Spinal cord (tissue), 3 donors: ENCODE results near the genes MYOCOS, SLC9C2 and TEX50.

DNA sequence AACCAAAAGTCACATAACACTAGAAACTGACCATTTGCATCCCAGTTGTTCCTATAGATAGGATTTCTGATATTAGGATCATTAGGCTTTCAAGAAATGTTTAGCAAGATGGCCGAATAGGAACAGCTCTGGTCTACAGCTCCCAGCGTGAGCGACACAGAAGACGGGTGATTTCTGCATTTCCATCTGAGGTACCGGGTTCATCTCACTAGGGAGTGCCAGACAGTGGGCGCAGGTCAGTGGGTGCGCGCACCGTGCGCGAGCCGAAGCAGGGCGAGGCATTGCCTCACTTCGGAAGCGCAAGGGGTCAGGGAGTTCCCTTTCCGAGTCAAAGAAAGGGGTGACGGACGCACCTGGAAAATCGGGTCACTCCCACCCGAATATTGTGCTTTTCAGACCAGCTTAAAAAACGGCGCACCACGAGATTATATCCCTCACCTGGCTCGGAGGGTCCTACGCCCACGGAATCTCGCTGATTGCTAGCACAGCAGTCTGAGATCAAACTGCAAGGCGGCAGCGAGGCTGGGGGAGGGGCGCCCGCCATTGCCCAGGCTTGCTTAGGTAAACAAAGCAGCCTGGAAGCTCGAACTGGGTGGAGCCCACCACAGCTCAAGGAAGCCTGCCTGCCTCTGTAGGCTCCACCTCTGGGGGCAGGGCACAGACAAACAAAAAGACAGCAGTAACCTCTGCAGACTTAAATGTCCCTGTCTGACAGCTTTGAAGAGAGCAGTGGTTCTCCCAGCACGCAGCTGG is 59.7 kb downstream of the FMO4 start:
- PRO-cap = no peak
- RAMPAGE, long total RNA = no peak

DNA sequence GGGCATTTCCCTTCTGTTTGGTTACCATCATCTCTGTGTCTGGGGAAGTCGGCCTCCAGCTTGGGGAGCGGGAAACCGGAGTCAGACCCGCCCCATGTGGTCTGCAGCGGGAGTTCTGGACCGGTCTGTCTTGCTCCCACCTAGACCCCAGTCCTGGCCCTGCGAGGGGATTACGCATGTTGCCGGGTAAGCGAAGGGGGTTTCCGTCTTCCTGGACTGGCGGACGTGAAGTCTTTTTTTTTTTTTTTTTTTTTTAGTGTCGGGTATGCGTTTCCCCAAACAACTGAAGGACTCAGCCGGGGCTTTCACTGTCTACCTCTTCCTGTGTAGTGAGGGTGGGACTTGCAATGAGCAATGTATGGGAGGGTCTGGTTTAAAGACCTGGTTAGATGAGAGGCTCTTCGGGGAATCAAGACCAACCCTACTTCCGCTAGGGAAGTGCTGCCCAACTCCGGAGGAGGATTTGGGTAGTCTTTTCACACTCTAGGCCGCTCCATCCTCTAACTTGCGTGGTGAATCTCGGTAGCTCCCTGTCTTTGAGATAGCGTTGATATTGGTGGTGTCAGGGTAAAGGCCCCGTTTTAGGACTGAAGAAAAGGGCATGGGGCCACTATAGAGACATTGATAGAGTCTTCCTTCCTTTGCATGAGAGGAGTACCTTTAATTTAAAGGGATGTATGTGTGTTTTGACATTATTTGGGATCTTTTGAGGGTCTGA is 704 bp downstream of the PRRC2C start:
- PRO-cap = no peak
- RAMPAGE, long total RNA = no peak

GRCh38 chr1:171540924-171541766 is 55.8 kb downstream of the PRRC2C start:
- PRO-cap = no peak
- RAMPAGE, long total RNA = no peak

DNA sequence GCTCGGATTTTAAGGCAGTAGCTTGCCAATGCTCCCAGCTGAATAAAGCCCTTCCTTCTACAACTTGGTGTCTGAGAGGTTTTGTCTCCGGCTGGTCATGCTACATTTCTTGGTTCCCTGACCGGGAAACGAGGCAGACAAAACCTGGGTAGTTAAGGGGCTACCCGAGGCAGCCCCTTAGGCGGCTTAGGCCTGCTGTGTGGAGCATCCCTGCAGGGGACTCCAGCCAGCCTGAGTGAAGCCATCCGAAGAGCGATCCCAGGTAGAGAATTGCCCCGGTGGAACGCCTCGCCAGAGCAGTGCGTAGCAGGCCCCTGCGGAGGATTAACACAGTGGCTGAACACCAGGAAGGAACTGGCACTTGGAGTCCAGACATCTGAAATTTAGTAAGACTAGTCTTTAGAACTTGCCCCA is 21.2 kb upstream of the MYOCOS start:
- PRO-cap = no peak
- RAMPAGE, long total RNA = no peak

- PRO-cap = no peak
- RAMPAGE, long total RNA = no peak
Measured at GRCh38 chr1:171622076-171622487, at the start of gene MYOCOS. MYOCOS (plus strand) TSS chr1:171622243.

- PRO-cap = no peak
- RAMPAGE, long total RNA = no peak
Measured at GRCh38 chr1:171762199-171762682, 19.2 kb upstream of the METTL13 start.

GRCh38 chr1:171817819-171818046 is 23.6 kb upstream of the DNM3 start:
- PRO-cap = no peak
- RAMPAGE, long total RNA = no peak

GRCh38 chr1:172040454-172041120 is 199.3 kb downstream of the DNM3 start:
- PRO-cap = no peak
- RAMPAGE, long total RNA = no peak

- PRO-cap = no peak
- RAMPAGE, long total RNA = no peak
Measured at GRCh38 chr1:172125486-172125685, 284.1 kb downstream of the DNM3 start.

DNA sequence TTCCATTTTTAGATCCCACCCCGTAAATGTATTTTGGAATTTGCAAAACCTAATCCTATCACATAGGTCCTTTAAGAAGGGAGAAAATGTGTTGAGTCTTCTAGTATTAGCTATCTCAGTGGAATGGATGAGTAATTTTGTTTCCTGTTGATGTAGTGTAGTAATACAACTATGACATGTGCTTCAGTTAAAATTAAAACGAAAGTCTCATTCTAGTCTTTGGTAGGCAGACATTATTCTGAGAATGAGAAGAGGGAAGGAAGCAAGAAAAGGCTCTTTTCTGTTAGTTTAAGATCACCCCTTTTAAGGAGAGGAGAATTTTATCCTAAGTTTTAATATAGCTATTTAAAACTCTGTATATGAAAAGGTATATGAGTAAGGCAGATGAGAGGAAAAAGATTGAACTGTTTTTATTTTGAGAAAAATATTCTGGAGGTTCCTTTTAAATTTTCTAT is 265.8 kb upstream of the C1orf105 start:
- PRO-cap = no peak
- RAMPAGE, long total RNA = no peak

DNA sequence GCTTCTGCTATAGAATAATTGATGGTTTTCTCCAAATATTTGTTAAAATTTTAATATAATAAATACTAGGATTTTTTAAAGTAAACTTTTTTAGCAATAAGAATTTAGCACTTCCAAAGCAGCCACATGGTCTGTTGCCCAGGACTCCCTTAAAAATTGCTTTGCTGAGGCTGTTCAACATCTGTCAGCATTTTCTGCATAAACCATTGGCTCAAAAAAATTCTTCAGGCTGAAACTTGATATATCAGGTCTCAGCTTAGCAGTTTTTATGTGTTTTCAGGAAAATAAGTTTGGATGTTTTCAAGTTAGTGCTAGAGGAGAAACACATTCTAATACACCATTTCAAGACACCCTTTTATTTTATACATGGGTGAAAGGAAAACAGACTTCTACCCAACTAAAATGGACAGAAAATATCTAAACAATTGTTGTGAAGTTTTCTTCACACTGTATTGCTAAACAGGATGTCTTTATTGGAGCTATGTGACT is 69.1 kb upstream of the C1orf105 start:
- PRO-cap = no peak
- RAMPAGE, long total RNA = no peak

GRCh38 chr1:172441866-172442995 is 1.6 kb downstream of the PIGC start:
- PRO-cap = no peak
- RAMPAGE, long total RNA = no peak

DNA sequence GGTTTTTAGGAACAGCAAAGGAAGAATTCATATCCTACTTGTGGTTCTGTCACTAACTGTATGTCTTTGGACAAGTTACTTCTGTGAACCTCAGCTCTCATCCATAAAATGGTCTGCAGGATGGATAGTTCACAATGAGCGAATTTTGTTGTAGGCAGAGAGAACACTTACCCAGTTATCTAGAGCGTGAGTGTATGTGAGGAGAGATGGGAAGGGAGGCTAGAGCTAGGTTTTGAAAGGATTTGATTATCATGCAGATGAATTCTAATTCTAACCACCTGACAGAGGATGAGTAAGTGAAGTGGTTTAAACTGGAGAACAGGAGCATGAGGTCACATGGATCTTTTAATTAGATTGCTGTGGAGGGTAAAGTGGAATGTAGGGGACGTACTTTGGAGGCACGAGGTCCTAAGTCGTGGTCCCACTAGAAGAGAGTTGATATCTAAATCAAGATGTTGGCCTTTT is 4.9 kb downstream of the SUCO start:
- PRO-cap = no peak
- RAMPAGE, long total RNA = no peak

DNA sequence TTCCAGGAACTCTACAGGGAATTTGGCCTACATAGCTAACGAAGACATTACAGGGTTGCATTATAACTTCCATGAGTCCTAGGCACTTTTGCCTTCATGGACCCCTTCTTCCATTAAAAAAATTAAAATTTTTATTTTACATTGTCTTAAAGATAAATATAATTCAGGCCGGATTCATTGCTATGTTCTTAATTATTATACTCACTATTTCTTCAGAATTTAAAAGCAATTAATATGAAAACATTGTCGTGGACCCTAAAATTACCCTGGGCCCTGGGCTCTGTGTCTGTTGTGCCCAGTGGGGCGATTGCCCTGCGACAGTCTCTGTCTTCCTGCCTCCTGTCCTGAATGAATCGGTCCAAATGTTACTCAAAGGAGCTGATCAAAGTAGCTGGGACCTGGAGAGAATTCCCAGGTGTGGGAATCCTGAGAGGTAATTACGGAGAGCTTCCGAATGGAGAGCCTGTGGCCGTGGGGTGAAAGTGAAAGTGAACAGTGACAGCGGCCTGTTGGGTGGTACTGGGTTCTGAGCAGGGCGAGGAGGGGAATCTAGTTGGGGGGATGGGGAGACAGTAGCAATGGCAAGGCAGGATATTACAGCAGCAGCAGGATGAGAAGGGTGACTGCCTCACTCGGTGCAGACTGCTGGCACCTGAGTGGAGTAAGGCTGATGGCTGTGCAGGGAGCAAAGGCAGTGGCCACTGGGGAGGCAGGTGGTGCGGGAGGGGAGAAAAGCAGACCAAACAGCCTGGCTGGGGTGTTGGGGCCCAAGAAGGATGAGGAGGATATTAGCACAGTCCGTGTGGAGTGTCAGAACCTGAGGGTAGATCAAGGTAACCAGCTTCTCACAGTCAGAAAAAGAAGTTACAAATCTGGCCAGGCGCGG is 70.5 kb upstream of the PRDX6 start:
- PRO-cap = no peak
- RAMPAGE, long total RNA = no peak

GRCh38 chr1:173410042-173410729 is 66.9 kb upstream of the PRDX6 start:
- PRO-cap = no peak
- RAMPAGE, long total RNA = no peak

DNA sequence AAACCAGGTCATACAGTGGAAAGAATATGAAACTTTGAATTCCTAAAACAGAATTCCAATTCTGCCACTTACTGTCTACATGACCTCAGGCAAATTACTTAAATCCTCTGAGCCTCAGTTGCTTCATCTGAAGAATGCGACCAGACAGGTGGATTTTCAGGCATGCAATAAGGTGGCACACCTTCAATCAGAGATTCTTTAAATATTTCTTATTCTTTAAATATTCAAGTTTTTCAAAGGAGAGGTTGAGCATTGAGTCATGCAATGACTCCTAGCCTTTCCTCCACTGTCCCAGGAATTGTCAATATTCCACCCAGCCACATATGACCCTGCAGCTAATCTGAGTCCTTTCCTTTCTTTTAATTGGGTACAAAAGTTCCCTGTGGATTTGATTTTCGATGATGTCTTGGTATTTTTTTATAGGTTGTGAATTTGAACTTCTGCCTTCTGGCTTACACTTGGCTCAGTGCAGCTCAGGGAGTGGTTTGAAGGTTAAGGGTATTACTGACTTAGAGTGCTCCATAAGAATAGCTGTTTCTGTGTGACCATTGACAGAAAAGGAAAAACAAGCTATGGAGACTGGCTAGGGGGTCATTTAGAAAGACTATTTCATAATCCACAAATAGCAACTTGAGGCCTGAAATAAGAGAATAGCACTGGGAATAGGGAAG is 52.2 kb upstream of the PRDX6 start:
- PRO-cap = no peak
- RAMPAGE, long total RNA = no peak

- PRO-cap = no peak
- RAMPAGE, long total RNA = no peak
Measured at GRCh38 chr1:173437576-173438111, 39.5 kb upstream of the PRDX6 start.

- PRO-cap = no peak
- RAMPAGE, long total RNA = no peak
Measured at GRCh38 chr1:173441791-173442448, 35.2 kb upstream of the PRDX6 start.

GRCh38 chr1:173602786-173603745 is at the start of gene SLC9C2:
SLC9C2 (minus strand) TSS chr1:173603072.
- PRO-cap = no peak
- RAMPAGE, long total RNA = no peak

- PRO-cap = no peak
- RAMPAGE, long total RNA = no peak
Measured at GRCh38 chr1:173635127-173635537, at the start of gene TEX50. TEX50 (plus strand) TSS chr1:173635338.